ENCODE data around the genes GAS1 and SHC3.

- PRO-cap, result bidirectional peak, plus-strand start at chr9:86946927, minus-strand start at chr9:86946779; bidirectional peak, plus-strand start at chr9:86947451, minus-strand start at chr9:86947451; unidirectional peak, minus-strand start at chr9:86947506
- RAMPAGE, long total RNA, 3 experiments, result start-site peak on the minus strand in 1 of 3 experiments, at chr9:86947468-86947506 at its widest, 20 reads per replicate
Measured at GRCh38 chr9:86946721-86947574, at the start of gene GAS1. Gene GAS1 (minus strand): TSS chr9:86947506.

GRCh38 chr9:87500326-87501183, 2.9 kb downstream of the DAPK1 start:
- PRO-cap, result unidirectional peak, minus-strand start at chr9:87501043
- RAMPAGE, long total RNA, 3 experiments, result no peak in any of the 3 experiments

- PRO-cap, result unidirectional peak, minus-strand start at chr9:87601362
- RAMPAGE, long total RNA, 3 experiments, result no peak in any of the 3 experiments
Measured at GRCh38 chr9:87601230-87601815, 103.7 kb downstream of the DAPK1 start.

DNA sequence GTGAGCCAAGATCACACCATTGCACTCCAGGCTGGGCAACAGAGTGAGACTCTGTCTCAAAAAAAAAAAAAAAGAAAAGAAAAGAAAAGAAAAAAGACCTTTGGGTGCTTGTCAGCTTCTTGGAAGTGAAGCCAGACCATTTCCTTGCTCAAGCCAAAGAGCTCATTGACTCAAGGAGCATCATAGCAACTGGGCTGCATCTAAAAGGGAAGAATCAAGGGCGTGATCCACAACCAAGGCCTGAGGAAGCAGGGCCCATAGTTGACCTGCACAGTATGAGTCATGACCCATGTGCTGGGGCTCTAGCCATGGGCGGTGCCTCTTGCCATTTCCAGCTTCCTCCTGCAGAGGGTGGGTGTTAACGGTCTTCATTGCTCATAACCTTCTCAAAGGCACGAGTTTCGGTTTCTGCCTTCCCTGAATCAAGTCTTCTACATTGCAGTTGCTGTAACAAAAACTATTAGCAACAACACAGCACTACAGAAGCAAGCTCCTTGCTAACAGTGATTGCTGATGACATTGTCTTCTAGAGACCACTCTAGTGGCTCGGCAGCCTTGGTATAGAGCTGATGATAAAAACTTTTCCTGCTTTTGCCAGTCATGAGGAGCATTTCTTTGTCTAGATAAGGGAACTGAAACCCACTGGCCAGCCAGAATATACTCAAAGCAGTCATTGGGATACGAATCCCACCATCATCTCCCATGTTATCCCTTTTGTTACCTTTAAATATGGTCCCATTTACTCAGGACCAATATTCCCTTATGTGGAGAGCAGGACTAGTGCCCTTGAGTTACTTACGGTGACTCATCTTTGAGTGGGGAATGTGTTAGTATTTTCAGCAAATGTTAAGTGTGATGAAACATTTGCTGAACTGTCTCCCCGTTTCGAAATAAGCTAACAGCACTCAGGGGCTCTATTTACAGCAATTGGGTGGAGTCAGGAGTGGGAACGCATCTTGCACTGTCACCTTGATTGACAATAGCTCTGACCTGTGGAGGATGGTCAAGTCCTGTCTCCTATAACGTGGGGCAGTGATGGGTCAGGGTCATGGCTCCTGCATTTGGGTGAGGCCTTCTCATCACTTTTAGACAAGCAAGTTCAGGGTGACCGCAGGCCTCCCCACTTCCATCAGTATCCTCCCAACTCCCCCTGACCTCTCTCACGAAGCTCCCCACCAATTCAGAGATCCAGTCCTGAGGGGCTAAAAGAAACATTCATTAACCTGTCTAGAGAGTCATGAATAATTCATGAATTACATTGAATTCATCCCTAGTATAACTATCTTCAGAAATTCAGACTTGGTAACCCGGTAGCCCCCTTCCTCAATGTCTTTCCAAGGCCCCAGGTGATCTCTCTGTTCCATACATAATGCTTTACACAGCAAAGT, 67.2 kb downstream of the CTSL start:
- PRO-cap, result bidirectional peak, plus-strand start at position 397 of the sequence, minus-strand start at position 172 of the sequence; bidirectional peak, plus-strand start at position 926 of the sequence, minus-strand start at position 894 of the sequence
- RAMPAGE, long total RNA, 3 experiments, result no peak in any of the 3 experiments

DNA sequence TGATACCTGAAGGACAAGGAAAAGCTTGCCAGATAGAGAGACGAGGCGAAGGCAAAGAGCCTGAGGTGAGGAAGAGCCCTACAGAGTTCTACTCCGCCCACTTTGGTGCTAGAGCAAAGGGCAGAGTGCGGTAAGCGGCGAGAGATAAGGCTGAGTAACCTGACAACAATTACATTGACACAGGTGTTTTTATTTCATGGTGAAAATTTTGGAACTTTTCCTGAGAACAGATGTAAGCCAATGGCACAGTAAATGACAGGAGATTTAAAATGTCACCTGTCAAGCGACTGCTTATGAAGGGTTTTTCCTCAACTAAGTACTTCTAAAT, 21.5 kb upstream of the ENSG00000283205 start:
- PRO-cap, result no peak
- RAMPAGE, long total RNA, 3 experiments, result no peak in any of the 3 experiments

DNA sequence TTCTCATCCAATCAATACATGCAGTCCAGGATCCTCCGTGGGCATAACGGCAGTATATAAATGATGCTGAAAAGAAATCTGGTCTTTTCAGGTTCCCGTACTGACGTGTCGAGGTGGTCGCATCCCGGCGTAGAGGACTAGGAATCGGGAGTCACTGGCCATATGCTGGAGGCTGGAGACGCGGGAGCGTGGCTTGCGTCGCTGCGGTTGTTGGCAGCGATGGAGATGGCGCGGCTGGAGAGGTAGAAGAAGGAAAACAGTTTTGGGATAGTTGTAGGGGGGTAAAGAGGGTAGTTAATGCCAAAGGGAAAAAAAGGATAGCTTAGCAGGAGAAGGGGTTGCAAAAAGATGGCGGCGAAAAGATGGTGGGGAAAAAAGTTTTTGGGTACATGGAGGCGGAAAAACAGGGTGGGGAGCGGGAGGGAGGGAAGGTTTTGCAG, 16.5 kb upstream of the ENSG00000283205 start:
- PRO-cap, result no peak
- RAMPAGE, long total RNA, 3 experiments, result no peak in any of the 3 experiments

- PRO-cap, result no peak
- RAMPAGE, long total RNA, 3 experiments, result no peak in any of the 3 experiments
Measured at GRCh38 chr9:88113573-88114184, 24.6 kb downstream of the SPATA31C2 start.

GRCh38 chr9:88651826-88652789, 117.1 kb downstream of the NXNL2 start:
- PRO-cap, result bidirectional peak, plus-strand start at chr9:88652557, minus-strand start at chr9:88652319
- RAMPAGE, long total RNA, 3 experiments, result no peak in any of the 3 experiments

- PRO-cap, result no peak
- RAMPAGE, long total RNA, 3 experiments, result no peak in any of the 3 experiments
Measured at GRCh38 chr9:88746760-88747028, 211.7 kb downstream of the NXNL2 start.

DNA sequence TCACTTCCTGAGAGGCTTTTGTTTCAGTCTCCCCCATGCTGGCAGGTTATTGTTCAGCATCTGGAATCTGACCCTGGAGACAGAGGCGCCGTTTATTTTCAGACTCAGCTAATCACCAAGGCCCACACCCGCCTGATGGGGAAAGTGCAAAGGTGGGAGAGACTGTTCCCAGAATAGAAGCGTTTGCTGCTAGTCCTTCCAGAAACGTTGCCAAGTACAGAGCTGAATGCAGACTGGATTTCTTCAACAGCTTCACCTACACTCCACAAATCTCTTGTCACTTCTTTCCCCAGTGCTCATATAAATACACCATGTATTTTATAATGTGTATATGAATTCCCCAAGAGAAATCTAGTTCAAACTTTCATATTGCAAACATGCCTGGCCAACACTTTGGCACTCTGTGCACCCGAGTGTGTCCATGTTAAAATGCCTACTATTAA, 41.7 kb upstream of the S1PR3 start:
- PRO-cap, result no peak
- RAMPAGE, long total RNA, 3 experiments, result no peak in any of the 3 experiments

DNA sequence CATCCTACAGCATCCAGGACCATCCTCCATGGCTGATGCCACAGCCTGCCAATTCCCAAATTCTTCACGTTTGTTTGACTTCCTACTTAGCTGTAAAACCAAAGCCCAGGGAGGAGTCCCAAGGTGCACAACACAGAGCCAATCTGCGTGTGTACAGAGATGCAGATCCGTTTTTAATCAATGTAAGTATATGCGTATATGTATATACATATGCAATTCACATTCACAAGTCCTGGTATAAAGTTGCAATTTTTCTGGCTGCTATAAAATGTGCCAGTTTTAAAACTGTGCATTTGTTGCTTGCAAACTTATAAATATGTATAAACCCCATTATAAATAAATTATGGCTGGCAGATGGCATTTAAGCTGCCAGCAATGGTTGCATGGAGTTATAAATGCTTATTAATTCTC, 16.6 kb downstream of the S1PR3 start:
- PRO-cap, result no peak
- RAMPAGE, long total RNA, 3 experiments, result no peak in any of the 3 experiments

GRCh38 chr9:89021186-89021725, 30.0 kb downstream of the S1PR3 start:
- PRO-cap, result unidirectional peak, plus-strand start at chr9:89021361
- RAMPAGE, long total RNA, 3 experiments, result no peak in any of the 3 experiments

DNA sequence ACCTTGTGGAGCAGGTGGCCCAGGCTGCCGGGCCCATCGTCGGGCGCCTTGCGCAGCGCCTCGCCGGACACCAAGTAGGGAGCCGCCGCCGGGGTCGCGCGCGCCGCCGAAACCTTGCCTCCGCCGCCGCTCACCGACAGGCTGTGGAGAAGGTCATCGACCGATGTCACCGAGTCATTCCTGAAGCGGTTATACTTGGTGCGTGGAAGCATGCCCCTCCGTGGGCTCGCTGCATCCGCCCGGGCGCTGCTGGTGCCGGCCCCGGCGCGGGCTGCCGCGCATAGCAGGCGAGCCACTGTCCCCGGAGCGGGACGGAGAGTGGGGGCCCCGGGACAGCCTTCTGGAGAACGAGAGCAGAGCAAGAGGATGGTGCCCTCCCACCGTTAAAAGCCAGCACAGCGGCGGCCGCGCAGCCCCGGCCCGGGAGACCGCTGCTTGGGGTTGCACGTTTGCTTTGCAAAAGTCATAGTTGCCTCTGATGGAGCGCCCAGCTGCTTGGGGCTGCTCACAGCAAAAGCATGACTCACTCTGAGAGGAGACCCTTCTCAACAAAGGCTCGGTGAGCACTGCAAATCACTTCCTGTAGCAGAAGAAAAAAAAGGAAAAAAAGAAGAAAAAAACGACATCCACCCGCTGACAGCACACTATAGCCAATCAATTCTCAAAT, at the start of gene SHC3:
Gene SHC3, minus strand, starts transcription at position 570 of the 667 bp plus-strand sequence.
- PRO-cap, result no peak
- RAMPAGE, long total RNA, 3 experiments, result start-site peak on the minus strand in 1 of 3 experiments, centred at position 496 of the sequence, 6 reads per replicate

GRCh38 chr9:89178916-89179558, 419 bp upstream of the SHC3 start:
- PRO-cap, result no peak
- RAMPAGE, long total RNA, 3 experiments, result start-site peak on the minus strand in 1 of 3 experiments, at chr9:89179174-89179468 at its widest, 16 reads per replicate

DNA sequence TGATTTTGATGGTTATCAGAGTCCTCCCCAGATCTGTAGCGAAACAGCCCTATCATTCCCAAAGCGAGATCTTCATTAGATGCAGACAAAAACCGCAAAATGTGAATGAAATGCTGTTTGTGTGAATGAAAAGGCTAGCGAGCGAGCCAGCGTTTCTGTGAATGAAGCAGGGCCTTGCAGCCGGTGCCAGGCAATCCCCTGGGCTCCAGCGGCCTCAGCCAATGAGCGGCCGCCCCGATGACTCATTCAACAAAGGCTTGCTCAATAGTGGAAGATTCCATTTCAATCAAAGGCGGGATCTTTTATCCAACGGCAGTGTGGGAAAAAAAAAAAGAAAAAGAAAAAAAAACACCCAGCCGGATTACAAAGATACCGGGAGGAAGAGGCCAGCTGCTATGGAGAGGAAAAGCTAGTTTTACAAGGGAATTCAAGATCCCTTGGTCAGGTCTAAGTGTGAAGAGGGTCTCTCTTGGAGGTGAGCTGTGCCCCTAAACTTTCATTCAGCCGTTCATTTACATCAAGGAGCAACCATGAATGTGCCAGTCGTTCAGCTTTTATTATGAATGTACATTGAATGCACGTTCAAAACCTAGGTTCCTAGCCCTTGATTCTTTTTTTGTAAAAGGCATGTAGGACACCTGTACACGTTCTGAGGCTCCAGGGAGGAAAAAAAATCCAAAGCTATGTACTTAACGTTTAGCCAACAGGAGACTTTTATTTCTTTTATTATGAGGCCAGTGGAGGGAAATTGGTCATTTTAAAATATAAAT, 1.8 kb upstream of the SHC3 start:
- PRO-cap, result bidirectional peak, plus-strand start at position 366 of the sequence, minus-strand start at position 163 of the sequence
- RAMPAGE, long total RNA, 3 experiments, result no peak in any of the 3 experiments

- PRO-cap, result no peak
- RAMPAGE, long total RNA, 3 experiments, result no peak in any of the 3 experiments
Measured at GRCh38 chr9:89282922-89283497, 28.0 kb upstream of the CKS2 start.

- PRO-cap, result no peak
- RAMPAGE, long total RNA, 3 experiments, result no peak in any of the 3 experiments
Measured at GRCh38 chr9:89309501-89310092, 1.4 kb upstream of the CKS2 start.

DNA sequence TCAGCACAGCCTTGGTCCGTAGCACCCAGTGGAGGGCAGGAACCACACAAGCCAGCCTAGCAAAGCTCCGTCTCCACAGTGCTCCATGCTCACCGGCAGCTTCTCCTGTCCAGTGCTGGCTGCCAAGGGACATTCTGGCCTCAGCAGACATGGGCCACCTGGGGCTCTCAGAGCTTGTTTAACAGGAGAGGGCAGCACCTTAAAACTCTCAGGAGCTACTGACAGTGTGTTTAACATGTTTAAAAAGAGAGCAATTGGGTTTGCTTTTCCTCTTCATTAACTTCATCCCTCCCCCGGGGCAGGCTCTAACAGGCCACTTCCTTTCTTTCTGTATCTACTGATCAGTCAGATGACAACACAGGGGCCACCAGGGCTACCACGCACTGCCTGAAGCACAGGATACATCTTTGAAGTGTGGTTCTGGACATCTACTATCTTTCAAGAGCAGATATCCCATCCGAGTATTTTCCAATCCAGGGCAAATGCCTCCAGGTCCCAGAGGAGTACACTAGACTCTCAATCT, 57.1 kb downstream of the SECISBP2 start:
- PRO-cap, result no peak
- RAMPAGE, long total RNA, 3 experiments, result no peak in any of the 3 experiments

- PRO-cap, result no peak
- RAMPAGE, long total RNA, 3 experiments, result no peak in any of the 3 experiments
Measured at GRCh38 chr9:89432181-89432699, 65.7 kb downstream of the SEMA4D start.

DNA sequence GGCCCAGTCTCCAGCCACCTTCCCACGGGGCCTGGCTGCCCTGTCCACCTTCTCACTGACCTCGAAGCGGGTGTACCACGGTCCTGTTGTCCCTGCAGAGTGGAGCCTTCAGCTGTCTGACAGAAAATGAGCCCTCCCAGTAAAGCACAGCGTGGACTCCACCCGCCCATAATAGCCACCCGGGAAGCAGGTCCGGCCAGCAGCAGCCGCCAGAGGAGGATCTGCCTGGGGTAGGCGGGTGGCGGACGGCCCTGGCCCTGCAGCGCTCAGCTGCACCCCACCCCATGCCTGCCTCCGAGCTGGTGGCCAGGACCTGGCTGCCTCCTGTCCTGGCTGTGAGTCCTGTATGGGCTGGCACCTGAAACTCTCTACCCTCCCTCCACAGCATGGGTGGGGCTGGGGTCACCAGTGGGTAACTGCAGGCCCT, 54.5 kb downstream of the SEMA4D start:
- PRO-cap, result no peak
- RAMPAGE, long total RNA, 3 experiments, result no peak in any of the 3 experiments